Non-pigmented ciliary epithelial cell (primary cell): ENCODE data around the gene FAM3C.

- RRBS: no CpG with 5 or more reads among the region's 6 CpGs
Observed at GRCh38 chr7:116771646-116771968, 90.8 kb upstream of the CAPZA2 start.

- RRBS: no CpG with 5 or more reads among the region's 1 CpG
Observed at GRCh38 chr7:116780781-116781419, 81.5 kb upstream of the CAPZA2 start.

- RRBS: no CpG with 5 or more reads among the region's 1 CpG
Observed at GRCh38 chr7:117026490-117027021, 73.3 kb downstream of the ST7 start.

DNA sequence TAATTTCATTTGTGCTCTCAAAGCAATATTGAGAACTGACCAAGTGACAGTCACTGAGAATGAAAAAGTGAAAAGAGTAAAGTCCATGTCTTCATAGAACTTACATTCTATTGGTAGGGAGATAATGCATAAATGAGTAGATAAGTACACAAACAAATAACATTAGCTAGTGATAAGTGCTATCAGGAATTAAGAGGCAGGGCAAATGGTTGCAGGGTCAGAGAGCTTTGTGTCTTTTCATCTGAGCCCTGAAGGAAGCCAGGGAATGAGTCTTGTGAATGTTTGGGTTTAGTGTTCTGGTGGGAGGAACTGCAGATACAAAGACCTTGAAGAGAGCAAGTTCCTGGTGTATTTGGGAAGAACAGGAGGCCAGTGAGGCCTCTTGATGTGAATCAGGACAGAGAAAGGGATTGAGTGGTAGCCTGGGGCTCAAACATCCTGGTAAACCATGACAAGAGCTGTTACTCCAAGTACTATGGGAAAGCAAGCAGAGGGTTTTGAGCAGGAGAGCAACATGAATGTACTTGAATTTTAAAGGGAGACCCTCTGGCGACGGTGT is 183.8 kb downstream of the CTTNBP2 start:
- RRBS: no CpG with 5 or more reads among the region's 2 CpGs

DNA sequence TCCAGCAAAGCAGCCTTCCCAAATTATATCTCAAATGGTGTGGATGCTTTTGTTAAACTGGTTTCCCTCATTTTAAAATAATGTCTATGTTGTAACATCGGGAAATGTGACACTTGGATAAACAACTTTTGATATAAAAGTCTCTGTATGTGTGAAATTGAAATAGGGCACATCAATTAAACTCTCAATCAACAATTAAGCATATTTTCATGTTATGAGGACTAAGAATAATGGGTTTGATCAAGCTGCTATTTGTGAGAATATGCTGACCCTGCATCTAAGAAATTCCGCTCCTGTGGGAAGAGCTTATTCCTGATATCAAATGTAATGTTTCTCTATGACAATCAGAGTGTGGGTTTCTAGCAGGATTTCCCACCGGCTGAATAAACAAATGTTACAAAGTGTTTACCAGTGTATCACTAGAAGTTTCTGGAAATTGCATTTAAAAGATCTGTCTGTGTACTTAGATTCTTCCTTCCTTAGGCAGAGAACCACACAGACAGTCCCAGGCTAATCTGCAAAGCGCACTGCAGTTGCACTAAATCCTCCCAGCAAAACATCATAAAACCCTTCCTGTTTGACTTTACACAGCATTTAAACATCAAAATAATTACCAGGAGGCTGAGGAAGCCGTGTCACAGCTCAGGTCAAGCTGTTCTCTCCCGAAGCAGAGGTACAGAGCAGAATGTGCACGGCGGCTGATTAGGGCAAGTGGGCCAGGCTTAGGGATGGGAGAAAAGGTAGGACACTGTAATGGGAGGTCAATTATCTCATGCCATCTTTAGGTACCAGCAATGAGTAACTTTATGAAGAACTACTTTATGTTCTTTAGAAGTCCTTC is 109.0 kb upstream of the CTTNBP2 start:
- RRBS: no CpG with 5 or more reads among the region's 8 CpGs

DNA sequence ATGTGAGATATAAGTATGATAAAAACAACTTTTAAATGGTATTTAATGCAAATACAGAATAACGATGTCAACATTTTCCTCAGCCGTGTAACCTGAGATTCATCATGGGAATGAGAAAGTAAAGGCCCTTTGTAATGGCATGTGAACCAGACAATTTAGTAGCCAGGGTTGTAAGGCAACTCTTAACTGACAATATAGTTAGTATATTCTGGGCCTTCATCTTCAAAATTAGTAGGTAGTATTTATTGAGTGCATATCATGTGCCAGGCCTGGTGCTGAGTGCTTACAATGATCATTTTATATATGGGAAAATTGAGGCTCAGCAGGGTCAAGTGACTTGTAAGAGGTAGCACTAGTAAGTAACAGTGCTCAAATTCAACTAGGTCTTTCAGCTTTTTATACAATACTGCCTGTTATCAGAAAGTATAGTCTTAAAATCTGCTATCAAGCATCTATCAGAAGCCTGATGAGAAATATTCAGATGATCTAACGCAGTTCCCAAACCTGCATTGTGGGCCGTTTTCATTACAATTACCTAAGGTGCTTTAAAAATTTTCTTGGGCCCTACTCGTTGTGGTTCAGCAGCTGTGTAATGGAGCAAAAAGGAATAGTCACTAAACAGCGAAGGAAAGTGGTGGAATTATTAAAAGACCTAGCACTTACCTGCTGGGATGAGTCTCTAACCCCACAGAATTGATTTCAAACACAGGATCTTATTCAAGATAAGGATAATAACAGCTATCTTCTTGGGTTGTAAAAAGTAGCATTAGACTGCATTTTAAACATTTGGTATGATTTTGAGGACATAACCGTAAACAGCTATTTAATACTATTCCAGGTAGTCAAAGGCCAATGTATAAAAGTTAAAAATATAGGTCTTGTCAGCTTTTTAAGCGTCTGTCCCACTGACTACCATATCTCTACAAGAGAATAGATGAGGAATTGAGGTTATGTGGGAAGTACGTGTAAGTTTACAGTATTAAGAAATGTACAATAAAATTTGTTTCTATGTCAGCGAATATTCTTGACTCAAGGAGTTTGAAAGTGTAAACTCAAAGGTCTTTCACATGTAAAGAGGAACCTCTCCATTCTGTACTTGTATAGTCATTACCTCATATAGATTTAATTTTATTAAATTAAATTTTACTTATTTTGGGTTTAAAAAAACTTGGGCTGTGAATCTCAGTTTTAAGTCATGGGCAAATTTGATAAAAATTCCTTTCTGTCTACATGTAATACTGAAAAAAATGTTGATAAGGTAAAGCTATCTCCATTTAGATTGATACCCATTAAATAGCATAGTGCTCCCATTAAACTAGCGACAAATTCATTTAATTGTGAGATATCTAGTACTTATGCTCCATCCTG is 11.1 kb downstream of the LSM8 start:
- RRBS: no CpG with 5 or more reads among the region's 11 CpGs

DNA sequence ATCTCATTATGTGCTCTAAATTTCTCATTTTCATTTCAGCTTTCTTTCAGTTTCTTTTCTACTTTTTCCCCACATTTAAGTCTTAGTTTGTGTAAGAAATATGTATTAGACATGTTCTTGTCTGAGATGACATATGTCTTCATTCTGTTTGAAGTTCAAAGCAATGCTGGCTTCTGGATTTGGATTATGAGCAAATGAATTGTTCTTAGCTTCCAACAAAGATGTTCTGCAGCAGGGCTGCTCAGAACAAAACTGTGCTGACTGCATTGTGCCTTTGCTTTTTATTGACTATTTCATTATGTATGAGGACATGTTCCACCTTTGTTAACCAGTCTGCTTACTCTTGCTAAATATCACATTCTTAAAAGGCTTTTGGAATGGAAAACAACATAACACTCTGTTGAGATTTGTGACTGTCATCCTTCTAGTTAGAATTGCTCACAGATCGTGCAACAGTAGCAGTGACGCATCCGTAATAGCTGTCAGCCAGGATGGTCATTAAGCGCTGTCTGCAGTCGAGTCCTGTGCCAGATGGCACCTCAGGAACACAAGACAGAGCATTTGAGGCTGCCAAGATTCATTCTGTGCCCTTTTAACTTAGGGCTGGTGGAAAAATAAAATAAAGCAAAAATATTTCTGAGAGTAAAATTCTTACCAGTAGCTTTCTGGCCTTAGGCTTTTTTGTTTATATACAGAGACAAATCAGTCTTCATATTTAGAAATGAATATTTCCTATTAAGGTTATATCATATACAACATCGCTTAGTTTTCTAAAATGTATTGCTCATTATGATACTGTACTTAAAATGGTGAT is 348.5 kb downstream of the ANKRD7 start:
- RRBS: no CpG with 5 or more reads among the region's 6 CpGs

DNA sequence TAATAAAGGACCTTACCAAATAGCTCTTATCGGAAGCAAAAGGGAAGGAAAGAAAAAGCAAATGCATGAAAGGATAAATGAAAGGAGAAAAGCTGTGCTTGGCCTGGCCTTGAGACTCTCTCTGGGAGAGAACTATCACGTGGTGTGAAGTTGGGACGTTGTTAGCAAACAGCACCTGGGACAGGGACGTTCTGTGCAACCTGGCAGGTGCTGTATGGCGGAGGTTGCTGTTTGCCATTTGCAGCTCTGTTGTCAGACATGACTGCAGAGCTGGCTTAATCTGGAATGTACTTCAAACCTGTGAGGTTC is 800.6 kb upstream of the KCND2 start:
- RRBS: no CpG with 5 or more reads among the region's 5 CpGs

- RRBS: 4% methylated on average over 3 of the region's 52 CpGs
Observed at GRCh38 chr7:120856498-120857512, 1.1 kb downstream of the TSPAN12 start.

DNA sequence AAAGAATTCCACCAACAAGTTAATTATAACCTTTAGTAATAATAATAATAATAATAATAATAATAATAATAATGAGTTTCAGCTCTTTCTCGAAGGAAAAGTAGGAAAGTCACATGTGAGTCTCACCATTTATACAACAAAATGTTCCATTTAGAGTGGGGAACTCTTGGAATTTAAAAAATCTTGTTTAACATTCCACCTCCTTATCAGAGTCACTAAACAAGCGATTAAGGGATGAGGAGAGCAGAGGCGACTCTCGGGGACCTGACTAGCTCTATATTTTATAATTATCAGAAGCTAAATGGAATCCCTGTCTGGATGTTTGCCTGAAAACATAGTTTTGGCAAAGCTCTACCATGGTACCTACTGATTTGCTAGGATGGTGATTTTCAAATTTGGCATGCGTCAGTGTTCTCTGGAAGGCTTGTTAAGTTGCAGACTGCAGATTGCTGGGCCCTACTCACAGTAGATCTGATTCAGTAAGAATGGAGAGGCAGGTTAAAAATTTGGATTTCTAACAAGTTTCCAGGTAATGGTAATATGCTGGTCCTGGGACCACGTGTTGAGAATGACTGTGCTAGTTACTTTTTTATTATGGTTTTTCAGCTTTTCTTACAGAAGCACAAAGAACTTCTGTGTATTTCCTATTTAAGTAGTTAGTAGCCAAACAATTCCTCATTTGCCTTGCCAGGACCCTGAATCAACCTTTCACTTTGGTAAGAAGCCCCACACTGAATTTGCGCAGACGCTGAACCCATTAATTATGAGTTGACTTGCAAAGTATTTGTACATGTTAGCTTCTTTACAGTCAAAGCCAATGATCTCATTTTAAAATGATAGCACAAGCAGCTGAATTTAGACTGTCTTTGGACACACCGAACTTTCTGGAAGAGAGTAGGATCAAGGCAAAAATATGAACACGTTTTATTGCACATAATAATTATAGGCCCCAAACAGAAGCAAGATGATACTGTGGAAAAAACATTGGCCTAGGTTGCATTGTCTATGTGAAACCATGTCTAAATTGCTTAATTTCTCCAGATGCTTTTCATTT is 39.5 kb downstream of the CPED1 start:
- RRBS: no CpG with 5 or more reads among the region's 10 CpGs

GRCh38 chr7:121329911-121330746 is 1.3 kb downstream of the WNT16 start:
- RRBS: no CpG with 5 or more reads among the region's 54 CpGs

DNA sequence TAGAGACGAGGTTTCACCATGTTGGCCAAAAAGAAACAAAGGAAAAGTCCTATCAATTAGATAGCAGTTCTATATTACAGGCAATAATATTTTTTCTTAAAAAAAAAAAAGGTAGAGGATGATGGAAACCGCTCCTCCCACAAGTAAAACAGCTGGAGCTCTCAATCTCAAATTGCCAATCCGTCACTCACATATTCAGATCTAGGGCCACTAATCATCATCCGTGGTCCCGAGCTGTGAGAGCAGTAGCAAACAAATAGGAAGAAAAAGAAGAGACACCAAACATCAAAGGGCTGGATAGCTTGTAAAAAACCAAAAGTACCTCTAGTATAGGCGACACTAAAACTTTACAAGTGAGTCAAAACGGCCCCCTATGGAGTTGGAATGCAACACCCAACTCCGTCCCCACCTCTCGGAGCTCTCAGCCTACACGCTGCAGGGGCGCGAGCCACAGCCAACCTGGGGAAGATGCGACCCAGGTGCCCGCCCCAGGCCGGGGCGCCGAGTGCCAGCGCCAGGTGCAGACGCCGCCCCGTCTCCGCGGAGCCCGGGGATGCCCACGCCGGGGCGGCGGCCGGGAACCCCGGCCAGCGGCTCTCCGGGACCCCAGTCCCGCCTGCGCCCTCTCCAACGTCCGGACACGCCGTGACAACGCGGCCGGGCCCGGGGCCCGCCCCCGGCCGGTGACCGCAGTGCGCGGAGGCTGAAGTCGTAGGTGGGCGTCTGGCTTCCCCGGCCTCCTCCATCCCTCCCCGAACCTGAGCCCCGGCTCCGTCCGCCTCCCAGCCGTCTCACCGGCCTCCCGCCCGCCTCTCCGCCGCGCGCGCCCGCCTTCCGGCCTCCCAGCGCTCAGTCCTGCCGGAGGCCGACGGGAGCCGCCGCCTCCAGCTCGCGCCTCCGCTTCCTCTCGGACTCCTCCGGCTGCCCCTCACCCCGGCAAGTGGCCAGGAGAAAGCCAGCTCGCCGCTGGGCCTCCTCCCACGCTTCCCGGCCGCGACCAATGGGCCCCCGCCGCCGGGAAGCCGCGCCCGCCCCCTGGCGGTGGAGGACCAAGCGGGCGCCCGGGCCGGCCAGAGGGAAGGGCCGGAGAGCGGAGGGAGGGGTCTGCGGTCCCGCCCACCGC is at the start of gene FAM3C:
TSS of gene FAM3C (minus strand) at position 942 of the 1,123 bp plus-strand sequence.
- RRBS: 2% methylated on average over 38 of the region's 100 CpGs

DNA sequence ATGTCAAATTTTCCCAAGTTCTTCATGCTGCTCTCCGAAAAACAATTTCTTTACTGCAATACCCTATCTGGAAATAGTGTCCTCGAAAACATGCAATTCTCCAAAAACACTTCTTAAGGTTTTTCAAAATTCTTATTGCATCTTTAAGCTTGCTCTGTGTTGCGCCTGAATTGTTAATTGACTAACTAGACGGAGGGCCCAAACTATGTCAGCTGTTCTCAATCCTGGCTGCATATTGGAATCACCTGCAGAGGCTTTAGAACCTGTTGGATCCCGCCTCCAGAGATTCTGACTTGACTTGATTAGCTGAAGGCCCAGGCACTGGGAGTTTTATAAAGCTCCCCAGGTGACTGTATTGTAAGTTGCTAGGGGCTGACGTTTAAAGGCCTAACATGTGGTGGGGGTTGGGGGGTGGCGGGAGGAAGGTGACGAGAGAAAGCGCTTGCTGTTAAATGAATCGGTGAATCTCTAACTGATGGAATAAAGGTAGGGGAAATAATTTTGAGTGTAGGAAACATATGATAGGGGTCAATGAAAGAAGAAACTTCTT is 224.8 kb upstream of the FAM3C start:
- RRBS: no CpG with 5 or more reads among the region's 10 CpGs

DNA sequence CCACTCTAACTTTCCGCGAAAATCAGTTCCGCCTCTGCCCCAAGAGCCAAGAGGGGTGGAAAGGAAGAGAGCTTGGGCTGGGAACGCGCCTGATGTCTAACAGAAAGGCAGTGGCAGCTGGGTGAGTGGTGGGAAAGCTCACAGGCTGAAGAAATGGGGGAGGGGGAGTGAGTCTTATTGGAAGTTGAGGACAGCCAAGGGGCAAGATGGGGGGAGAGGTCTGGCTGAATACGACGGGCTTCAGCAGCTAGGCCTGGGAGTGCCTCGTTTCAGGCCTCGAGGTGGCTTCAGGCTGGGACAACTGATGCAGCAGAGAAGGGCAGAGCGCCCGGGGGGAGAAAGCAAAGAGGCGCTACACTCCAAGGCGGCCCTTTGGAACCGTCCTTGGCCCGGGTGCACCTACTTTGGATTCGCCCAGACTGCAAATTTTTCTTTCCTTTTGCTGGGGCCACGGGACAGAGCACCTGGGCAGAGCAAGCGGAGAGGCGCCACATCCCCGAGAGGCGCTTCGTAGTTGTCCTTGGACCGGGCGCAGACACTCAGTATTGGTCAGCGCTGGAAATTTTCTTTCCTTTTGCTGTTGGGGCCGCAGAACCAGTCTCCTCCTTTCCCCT is 2.1 kb upstream of the FEZF1 start:
- RRBS: 5% methylated on average over 5 of the region's 26 CpGs

DNA sequence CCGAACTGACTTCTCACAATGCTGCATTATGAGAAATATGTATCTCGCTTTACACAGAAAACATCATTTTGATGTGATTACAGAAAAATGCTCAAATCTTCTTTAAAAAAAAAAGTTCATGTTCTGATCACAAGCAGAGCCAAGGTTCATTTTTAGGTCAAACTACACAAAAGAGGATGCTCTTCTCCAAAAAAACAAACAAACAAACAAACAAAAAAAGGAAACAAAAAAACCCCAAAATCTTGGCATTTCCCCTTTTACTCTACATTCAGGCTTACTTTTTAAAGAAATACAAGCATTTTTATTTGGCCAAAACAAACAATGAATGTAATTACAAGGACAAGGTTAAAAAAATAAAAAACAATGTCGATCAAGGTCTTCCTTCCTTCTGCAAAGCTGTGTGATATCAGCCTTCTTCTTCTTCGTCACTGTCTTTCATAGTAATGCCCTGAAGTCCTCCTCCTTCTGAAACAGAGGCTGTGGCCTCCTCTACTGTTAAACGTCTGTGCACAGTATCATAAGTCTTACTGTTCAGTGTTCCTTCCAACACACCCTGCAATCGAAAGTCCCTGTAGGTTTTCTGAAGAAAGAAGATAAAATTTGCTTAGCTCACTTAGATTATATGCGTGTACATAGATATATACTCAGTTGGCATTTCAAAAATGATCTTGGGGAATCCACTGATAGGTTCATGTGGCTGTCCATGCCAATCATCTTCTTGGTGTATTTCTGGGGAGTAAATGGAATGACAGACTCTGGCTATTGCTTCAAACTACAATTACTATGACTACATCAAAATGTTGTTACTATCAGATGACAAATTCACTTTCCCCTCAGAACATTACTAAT is 15.4 kb upstream of the FEZF1 start:
- RRBS: no CpG with 5 or more reads among the region's 7 CpGs

DNA sequence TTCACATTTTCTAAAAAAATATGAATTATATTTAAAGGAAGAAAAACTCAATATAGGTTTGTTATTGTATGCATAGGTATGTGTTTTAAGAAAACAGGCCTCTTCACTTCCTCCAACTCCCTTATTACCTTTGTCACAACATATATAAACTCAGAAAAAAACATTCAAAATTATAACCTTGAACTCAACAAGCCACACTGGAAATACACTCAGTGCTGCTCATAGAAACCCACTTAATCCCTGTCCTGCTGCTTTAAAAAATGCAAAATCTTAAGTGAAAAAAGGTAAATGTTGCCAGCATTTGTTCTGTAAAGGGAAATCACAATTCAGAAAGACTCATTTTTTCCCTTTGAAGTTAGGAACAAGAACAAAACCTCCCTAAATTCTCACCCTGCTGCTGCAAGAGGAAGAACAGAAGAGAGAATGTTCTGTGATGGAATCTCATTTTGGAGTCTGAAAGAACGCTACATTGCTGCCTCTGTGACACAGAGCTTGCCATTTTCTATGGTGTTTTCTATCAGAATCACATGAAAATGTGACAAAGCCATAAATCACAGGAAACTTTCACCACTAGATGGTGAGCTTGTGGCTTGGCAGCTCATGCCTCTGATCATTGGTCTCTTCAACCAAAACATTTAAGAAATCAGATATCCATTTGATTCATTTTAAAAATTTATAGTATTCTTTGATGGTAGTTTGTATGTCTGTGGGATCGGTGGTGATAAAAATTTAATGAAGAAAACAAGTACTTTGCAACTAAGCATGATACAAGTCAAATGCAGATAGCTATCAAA is 83.1 kb downstream of the CADPS2 start:
- RRBS: no CpG with 5 or more reads among the region's 2 CpGs

DNA sequence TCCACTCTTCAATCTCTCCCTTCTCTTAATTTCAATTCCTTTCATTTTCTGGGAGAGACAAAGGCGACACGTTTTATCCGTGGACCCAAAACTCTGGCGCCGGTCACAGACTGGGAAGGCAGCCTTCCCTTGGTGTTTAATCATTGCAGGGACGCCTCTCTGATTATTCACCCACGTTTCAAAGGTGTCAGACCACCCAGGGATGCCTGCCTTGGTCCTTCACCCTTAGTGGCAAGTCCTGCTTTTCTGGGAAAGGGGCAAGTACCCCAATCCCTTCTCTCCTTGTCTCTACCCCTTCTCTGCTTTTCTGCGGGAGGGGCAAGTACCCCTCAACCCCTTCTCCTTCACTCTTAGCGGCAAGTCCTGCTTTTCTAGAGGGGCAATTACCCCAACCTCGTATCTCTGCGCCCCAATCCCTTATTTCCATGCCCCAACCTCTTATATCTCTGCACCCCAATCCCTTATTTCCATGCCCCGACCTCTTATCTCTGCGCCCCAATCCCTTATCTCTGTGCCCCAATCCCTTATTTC is 68.8 kb downstream of the CADPS2 start:
- RRBS: no CpG with 5 or more reads among the region's 13 CpGs

DNA sequence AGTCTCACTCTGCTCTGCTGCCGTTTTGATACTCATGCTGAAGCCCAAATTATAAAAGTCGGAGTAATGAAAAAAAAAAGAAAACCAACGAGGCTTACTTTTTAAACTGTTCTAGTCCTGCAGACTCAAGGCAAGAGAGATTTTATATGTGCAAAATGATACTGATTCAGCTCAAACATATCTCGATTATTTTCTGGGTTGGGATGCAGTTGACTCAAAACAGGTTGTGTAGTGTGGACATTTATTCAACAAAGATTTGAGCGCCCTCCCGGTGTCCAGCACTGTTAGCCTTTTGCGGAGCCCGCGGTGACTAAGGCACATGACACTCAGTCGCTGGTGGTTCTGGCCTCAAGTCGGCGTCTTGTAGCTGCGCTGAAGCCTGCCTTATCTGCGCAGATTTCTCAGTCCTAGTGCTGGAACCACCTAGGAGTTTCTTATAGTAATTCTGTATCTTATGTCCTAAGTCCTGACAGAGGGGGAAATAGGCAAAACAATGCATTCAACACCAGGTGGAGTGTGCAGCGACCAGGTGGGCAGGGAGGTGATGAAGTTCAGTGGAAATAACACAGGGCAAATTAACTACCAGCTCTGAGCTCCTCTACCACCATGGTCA is 960 bp upstream of the CADPS2 start:
- RRBS: no CpG with 5 or more reads among the region's 15 CpGs

DNA sequence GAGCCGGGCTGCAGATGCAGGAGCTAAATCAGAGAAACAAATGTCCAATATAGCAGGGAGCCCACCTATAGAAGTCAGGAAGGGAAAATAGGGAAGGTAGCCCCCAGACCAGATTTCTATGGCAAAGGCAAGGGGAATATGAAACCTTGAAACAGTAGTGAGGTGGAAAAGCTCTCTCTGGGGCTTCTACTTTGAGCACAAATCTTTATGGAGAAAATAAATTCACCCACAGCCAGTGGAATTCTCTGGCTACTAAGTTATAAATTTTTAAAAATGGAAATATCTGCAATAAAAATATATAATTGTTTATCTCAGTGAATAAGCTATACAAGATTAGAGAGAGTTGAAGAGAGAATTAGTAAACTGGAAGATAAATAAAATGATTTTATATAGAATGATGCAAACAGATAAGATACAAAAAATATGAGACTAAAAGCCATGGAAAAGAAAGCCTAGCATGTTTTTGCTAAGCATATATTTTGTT is 21.4 kb downstream of the IQUB start:
- RRBS: no CpG with 5 or more reads among the region's 1 CpG